Diencephalon (tissue), 2 donors: ENCODE results near the genes ARL6IP1 and CCP110.

DNA sequence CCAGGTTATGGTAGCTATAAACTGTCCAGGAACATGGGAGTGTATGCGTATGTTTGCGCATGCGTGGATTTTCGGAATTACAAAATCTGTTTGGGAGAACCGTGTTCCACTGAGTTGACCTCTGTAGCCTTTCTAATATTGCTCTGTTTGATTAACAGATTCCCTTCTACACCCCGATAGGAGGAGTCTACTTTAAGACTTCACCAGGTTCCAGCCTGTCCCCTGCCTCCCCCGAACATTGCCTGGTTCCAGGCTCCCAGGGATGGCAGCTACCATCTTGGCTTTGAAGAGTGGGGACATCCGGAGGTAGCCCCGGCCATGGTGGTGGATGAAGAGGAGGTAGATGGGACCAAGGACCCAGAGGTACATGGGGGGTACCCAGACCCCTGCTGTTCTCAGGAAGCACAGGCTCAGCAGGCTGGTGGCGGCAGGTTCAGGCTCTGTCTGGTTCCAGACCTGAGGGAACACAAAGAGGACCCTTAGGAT is 1.9 kb downstream of the ABCC6 start:
- RAMPAGE, long total RNA: no peak

- RAMPAGE, long total RNA: no peak
Measured at GRCh38 chr16:17305657-17306332, 165.0 kb downstream of the XYLT1 start.

- RAMPAGE, long total RNA: no peak
Measured at GRCh38 chr16:17312847-17313871, 157.6 kb downstream of the XYLT1 start.

- RAMPAGE, long total RNA: no peak
Measured at GRCh38 chr16:17591664-17592512, 121.1 kb upstream of the XYLT1 start.

DNA sequence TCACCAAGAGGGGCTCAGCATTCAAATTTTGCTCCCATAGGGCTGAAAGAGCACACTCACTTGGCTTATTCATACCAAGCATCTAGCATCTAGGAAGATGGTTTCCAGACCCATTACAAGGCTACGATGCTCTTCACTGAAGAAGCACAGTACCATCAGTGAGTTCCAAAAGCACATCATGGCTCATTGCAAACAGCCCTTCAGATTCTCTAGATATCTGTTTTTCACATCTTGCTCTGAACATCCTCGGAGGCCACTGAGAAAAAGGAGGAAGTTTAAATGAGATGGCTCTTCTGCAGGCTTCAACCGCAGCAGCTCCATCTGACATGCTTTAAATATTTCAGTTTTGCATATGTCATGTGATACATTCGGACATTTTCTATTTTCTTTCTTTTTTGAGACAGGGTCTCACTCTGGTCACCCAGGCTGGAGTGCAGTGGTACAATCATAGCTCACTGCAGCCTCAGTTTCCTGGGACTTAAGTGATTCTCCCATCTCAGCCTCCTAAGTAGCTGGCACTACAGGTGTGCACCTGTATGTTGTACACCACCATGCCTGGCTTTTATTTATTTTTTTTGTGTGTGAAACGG is 396.8 kb downstream of the NPIPA8 start:
- RAMPAGE, long total RNA: no peak

DNA sequence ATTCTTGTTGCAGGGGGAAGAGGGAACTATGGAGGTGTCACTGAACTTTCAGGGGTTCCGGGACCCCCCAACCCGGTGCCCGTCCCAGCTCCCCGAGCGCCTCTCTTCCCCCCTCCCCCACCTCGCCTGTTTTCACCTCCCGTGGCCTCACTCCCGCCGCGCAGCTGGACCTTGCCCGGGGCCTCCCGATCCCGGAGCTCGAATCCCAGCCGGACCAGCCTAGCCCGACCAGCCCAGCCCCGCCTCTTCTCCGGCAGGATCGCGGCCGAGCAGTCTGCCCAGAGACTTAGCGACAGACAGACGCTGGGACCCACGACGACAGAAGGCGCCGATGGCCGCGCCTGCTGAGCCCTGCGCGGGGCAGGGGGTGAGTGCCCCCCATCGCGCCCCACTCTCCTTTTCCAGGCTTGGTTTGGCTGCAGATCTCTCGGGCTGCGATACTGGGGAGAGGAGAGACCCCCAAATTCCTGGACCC is 9.1 kb upstream of the NOMO2 start:
- RAMPAGE, long total RNA: no peak

- RAMPAGE, long total RNA: no peak
Measured at GRCh38 chr16:18787930-18788660, 2.0 kb downstream of the RPS15A start.

DNA sequence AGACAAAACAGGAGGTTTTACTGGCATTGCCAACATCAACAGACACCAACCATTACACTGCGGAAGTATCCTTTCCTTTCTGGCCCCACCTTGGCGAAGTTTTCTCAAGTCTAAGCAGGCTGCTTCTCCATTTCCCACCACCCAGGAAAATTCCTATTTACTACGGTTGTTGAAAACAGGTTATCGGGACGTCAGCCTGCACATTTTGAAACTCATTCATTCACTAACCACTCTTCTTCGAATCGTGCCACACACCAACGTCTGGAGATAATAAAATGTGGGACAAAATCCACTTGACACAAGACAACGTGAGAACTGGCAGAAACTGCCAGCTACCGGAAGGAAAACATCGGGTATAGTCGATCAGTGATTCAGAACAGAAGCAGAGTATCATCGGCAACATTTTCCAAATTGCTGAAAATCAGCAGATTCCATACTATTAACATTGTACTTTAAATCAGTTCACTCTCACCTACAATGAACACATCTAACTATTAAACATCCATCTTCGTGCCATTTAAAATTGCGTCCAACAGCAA is 935 bp downstream of the RPS15A start:
- RAMPAGE, long total RNA: no peak

GRCh38 chr16:18791243-18791595 is 1.1 kb upstream of the RPS15A start:
- RAMPAGE, long total RNA: no peak

GRCh38 chr16:18800465-18801726 is at the start of gene ARL6IP1:
TSS of gene ARL6IP1 (minus strand) at chr16:18801549.
- RAMPAGE, long total RNA: start-site peak on the minus strand at chr16:18801484-18801569, 9,841 and 3,433 reads in 2 replicates

DNA sequence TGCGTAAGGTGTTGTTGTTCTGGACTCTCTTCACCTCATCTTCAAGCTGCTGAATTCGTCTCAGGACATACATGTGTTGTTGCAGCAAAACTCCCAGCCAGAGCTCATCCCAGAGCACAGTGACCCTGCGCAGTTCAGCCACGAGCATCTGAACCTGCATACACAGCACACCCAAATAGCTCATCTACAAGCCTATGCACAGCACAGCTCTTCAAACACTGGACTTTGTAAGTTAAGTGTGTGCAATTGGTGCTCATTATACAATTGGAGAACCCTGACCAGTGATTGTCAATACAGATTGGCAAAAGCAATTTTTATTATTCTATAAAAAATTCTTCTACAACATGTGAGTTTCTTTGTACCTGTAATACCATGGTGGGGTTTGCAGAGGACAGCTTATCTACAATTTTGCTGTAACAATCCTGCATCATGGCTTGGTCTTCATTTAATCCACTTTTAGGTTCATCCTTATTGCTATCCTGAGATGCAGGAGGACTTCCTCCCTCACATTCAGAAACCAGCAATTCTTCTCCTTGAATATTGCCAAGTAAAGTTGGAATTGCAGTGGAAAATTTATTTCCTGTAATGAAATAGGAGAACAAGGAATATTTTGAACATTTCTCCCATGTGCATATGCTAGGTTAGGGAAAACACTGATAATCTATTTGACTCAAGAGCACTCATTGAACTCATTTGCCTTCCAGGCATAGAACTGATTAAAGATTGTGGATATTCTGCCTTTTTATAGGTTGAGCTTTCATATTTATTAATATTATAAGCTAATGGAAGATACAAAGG is 46.3 kb upstream of the ARL6IP1 start:
- RAMPAGE, long total RNA: no peak

DNA sequence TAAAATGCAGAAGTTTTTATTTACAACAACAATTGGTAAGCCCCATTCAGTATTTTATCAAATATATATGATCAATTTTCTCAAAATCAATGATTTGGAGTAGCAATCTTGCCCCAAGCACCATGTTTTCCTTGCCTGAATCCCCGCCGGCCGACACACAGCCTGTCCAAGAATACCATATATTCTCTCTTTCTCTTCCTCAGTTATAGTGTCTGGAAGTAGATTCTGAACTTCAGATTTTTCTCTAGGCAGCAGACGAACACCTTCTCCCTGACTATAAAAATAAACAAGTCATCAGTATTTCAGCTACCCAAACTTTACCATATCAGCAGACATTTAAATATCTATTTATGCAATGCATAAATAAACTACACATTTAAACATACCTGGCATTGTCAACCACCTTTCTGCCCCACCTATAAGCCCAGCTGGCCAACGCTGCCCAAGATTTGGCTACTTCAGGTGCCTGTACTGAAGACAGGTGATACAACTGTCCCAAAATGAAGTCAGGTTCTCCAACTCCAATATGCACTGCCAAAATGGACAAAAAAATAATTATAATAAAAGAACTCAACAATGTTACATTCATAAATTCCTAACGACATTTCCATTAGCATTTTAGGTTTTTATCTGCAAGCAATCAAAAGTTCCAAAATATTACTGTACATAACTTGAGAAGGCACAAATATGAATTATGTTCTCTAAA is 50.7 kb upstream of the ARL6IP1 start:
- RAMPAGE, long total RNA: no peak

- RAMPAGE, long total RNA: no peak
Measured at GRCh38 chr16:19240325-19240625, 45.3 kb upstream of the CLEC19A start.

- RAMPAGE, long total RNA: no peak
Measured at GRCh38 chr16:19393259-19394169, 24.2 kb upstream of the TMC5 start.

DNA sequence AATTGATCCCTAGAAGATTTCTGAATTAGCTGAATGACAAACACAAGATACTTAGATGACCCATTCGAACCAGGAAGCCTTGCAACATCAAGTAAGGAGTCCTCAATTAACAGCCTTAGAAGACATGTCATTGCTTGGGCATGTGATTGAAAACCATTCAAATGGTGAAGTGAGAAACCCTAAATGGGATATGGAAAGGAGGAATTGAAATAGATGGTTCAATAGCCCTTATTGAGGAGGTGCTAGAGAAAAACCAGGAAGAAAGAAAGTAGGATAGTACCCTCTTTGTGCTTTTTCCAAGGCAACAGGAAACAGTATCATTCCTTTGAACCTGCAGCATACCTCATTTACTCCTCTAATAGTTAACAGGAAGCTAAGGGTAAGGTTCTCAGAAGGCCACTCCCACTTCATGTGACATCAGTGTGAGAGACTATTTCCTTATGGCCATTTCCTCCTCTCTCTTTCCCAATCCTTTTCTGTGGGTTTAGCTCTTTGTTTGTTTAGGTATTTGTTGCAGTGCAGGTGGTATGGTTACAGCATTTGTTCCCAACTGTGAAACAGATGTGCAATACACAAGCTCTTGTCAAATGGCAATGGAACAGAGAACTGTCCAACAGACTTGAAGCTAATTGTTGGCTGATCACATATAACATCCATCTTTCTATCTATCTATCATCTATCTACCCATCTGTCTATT is 14.6 kb downstream of the TMC5 start:
- RAMPAGE, long total RNA: no peak

GRCh38 chr16:19436949-19437863 is 19.5 kb downstream of the TMC5 start:
- RAMPAGE, long total RNA: no peak

DNA sequence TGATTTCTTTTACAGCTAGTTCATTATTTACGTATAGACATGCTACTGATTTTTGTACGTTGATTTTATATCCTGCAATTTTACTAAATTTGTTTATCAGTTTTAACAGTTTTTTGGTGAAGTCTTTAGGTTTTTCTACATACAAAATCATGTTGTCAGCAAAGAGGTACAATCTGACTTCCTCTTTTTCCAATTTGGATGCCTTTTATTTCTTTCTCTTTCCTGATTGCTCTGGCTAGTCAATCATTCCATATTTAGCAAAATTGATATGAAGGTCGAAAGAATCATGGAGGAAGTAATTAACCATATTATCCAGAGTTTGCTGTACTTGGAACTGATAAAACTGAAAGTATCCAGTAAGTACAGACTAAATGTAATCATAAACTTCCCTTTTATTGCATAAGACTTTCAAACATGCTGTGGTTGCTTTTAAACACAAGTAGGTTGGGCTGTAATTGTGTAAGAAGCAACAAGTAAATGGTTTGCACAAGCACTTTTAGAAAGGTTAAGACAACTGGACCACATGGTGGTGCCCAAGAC is 8.4 kb downstream of the GDE1 start:
- RAMPAGE, long total RNA: no peak

DNA sequence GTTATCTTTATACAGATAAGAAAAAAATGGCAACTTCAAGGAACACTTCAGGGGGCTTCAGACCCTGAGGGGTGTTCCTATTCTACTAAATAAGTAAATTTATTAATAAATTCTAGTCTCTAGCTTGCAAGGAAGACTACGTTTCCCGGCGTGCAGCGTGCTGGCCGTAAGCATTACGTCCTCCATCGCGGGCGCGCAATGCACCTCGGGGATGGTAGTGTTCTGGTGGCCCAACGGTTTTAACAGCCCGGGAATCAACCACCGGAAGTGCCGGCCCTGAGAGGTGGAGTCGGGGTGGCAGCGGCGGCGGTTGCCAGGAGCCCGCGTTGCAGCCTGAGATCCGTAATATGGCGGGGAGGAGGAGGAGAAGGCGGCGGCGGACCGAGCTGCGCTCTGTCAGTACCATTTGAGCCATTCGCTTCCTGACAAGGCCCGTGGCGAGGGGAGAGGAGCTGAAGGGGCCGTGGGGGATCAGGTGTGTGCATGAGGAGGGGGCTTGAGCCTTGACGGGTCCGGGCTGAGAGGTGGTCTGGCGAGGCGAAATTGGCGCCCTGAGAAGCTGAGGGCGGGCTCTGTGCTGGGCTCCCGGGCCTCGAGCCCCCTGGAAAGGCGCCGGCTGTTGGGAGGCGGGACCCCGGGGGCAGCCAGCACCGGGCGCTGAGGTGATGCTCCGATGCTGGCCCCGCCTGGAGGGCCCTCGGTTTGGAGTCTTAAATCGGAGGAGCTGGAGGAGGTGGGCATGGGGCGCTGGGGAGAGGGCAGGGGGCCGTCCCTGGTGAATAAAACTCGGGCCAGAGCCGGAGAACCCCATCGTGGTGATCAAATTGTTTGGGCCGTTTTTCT is at the start of gene CCP110:
TSS of gene CCP110 (plus strand) at position 329 of the 843 bp plus-strand sequence.
- RAMPAGE, long total RNA: start-site peak on the plus strand centred at position 311 of the sequence, 65 bp wide, 488 and 163 reads in 2 replicates

DNA sequence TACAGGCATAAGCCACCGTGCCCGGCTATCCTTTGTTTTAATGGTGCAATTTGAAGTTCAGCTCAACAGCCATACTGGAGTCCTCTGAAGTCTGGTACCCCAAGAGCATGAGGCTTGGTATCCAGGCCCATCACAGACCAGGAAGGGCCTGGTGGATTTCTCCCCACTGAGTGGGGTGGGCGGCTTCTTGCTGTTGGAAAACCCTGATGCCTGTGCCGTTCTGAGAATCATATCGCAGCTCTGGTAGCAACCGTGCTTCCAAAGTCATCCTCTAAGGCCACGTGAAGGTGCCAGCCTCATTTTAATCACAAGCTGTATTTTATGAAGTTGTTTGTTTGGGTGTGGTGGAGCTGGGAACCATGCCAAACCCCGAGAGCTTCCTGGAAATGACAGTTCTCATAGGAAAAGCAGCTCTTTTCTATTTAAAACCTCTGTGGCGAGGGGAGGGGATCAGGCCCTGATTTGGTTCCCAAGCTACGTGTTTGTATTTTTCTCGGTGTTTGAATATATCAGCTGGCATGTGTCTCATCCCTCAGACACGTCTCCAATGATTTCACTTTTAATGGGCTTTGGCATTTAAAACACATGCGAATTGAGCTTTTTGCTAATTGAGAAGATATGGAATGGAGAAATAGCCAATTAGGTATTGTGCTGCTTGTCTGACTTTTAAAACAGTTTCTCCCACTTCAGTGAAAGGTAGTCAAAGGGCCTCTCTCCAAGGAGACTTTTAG is 21.7 kb downstream of the KNOP1 start:
- RAMPAGE, long total RNA: no peak

- RAMPAGE, long total RNA: no peak
Measured at GRCh38 chr16:19716149-19716716, 1.8 kb downstream of the KNOP1 start.